ReNcell CX (cell line): ENCODE results near the gene C11orf91.

DNA sequence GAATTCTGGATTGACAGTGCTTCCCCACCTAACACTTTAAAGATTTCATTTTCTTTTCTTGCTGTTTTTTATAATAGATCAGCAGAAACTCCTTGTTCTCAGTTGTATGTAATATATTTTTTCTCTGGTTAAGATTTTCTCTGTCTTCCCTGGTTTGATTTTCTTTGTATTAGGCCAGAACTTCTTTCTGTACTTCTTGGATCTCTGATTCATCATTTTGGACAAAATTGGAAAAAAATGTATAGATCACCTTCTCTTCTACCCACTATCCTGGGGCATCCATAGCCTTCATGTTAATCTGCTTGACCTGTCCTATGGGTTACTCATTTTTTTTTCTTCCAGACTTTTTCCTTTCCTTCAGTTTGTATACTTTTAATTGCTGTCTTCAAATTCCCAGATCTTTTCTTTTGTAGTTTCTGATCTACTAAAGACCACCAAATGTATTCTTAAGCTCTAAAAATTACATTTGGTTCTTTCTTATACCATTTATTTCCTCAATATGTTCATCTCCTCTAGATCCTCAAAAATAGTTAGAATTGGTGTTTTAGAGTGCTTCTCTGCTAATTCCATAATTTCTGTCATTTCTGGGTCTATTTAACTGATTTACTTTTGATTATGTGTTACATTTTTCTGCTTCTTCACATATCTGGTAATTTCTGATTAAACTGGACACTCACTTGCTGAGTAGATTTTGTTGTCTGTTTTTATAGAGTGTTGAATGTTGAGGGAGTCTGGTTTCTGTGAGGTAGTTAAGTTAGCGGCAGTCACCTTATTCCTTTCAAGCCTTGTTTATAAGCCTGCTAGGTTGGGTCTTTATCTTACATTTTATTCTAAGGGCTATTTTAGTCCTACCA, 69.5 kb downstream of the DNAJC24 start:
- PRO-cap, result no peak

- PRO-cap, result no peak
Measured at GRCh38 chr11:31686732-31687234, 124.3 kb downstream of the PAX6 start.

DNA sequence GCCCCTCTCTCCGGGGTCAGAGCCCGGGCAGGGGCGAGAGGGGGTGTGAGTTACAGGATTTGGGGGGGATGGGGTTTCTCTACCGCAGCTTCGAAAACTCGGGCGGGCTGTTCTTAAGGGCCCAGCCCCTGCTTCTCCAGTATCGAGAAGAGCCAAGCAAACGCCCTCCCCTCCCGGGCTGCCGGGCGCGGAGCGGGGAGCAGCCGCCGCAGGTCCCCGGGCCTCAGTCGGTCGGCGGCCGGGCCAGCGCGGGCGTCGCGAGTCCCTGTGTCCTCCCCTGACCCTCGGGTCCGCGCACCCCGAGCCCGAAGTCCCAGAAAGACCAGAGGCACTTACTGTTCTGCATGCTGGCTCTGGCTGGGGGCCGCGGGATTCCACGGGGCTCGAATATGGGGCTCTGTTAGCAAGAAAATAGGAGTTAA, 5.0 kb downstream of the PAX6 start:
- PRO-cap, result no peak

DNA sequence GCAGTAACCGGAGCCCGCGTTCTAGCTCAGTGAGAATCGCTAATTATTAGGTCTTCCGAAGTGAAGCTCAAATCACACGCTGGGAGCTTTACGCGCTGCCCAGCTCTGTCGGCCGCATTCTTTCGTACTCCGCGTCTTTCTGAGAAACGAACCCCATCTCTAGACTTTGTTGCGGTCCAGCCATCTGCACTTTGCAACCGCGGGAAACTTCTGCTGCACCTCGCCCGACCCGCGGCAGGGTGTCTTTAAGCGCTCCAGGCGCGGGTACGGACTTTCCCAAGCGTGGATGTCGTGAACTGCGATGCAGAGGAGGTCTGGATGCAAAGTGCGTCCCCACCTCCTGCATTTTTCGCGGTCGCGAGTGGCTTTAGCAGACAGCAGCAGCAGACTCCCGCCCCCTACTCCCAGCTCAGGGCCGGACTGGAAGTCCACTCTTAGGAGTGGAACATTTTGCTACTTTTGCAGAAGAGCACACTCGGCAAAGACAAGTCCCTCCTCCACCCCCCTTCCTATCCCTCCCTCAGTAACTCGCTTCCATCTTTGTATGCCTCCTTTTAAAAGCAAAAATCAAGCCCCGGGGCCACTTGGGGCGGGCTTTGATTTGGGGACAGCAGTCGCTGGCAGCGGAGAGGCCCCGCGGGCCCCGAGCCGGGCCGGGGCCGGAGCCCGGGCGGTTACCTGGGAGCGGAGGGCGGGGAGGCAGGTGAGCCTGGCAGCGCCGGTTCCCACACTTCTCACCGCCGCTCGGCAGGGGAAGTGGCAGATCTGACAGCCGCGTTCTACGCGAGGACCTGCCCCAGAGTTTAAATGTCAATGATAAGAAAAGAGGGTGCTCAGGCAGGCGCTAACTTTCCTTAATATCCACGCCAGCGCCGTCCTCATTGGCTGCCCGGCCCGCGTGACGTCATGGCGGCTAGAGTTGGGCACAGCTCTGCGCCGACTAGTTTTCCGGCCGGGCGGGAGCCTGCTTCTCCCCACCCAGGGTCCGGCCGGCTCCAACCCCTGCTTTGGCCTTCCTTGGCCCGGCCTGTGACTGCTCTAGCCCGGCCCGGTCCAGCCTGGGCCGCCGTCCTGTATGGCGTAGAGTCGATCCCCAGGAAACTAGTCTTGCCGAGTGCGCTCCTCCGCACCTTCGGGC, 6.4 kb upstream of the PAX6 start:
- PRO-cap, result no peak

DNA sequence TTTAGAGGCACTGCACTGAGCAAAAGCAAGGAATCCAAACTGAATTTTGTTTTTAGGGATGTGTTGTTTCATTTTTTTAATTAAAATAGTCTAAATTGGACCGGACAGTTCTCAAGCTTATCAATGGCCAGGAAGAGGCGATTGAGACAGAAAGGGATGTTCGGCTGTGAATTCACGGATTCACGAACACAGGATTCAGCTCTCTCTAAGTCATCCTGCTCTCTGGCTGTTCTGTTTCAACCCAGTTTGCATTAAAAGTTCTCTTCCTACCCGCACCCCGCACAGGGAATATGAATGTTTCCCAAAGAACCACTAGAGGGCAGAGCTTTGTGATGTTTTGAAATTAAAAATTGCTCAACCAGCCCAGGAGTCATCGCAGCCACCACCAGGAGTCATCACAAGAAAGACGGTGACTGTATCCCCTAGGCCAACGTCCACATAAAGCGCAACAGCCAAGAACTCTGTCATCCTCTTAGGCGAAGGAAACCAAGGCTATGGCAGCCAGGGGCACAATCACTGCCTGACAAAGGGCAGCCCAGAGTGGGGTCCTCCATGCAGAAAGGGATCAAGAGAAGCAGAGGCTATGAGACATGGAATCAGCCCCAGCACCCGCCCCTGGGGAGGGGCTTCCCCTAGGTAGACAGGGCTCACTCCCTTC, 122.5 kb downstream of the WT1 start:
- PRO-cap, result no peak

DNA sequence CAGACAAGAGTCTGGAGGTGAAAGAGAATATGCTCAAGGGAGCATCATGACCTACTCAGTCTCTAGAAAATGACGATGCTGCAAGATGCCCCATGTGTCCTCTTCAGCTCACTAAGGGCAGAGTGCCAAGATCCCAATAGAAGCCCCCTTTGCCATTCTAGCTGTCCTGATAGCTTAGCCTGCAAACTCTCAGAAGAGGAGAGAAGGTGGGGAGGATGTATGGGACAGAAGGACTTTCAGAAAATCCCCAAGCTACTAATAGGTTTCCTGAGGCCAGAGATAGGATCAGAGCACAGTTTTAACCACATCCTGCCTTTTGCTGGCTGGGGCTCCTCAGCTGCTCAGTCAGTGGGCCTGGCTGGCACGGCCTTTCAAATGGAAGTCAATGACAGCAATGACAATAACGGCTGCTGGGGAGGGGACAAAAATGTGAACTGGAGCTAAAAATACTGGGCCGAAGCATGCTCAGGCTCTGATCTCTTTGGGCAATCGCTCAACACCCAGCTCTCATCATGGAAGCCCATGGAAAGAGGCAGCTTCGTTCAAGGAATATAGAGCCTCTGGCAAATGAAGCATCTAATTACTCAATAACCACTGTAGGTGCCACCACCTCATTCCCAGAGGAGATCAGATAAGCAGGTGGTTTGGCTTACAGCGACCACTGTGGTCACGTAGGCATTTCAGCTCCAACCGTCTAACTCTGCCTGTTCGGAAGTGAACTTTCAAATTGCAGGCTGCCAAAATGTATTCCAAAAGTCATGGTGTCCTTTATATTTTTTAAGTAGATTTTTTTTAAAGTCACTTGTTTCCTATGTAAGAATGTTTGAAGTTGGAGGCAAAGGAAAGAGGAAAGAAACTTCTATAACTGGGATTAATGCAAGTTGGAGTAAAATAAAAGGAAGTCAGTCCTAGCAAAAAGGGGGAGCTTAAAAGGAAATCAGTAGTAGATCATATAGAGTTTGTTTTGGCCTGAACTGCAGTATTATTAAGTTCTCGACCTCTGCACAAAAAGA, 14.3 kb downstream of the WT1 start:
- PRO-cap, result no peak

DNA sequence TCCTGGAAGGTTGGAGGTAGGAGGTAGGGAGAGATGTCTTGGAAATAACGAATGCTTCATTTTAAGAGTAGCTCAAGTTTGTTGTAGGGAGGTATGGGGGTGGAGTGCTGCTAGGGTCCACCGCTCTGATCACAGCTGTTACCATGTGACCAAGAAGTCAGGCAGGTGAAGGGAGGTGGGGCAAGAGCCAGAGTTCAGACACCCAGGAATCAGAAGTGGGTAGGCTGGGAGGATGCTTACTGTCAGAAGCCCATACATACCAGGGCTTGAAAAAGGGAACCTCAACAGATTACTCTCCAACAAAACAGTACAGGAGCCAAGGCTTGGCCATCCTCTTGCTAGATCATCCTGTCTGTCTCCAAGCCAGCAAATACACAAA, 30.8 kb upstream of the WT1 start:
- PRO-cap, result no peak

DNA sequence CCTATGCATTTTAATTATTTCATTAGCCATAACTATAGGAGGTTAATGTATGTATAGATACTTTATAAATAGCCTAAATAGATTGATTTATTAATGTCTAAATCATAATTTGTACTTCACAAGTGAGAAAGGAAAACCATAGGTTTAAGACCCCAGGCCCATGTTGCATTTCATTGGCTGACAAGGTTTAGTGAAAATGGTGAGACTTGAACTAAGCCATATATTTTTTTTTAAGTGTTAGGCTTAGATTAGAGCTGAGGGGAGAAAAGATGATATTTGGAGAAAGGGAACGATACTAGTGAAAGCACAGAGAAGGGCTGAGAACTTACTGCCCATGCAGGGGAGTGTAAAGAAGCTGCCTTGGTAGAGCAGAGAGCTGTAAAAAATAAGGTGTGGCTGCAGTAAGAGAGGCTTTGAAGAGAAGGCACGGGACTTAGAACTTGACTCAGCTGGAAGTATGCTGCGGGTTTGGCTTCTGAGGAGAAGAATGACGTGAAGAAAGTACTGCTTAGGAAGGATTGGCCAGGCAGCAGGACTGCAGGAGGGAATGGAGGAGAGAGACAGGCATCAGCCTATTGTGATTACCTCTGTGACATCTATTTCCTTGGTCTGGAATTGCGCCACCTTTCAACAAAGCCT, 22.3 kb downstream of the PRRG4 start:
- PRO-cap, result no peak

DNA sequence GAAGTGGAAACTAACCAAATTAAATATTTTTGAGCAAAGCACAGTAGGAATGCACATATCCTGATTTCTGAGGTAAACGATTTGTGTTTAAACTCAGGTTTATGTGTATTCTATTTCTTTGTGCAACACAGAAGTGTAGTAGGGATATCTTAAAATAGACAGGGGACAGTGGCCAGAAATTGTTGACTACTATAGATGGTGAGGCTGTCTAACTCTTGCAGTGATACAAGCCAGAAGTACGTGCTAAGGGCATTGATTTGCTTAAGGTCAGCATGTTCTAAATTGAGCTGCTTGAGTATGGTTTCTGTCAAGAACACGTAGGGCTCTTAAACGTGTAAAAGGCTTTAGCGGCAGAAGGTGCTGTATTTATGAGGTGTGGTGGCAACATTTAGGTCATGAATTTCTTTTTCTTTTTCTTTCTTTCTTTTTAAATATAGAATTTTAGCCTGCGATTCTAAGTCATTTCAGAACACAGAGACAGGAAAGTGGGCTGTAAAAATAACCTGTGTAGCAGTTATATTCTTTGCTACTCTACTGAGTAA, 34.2 kb downstream of the HIPK3 start:
- PRO-cap, result no peak

- PRO-cap, result no peak
Measured at GRCh38 chr11:33355085-33356090, 20.5 kb upstream of the KIAA1549L start.

- PRO-cap, result no peak
Measured at GRCh38 chr11:33633203-33633855, 67.3 kb downstream of the C11orf91 start.

- PRO-cap, result bidirectional peak, plus-strand start at chr11:33701065, minus-strand start at chr11:33700835; bidirectional peak, plus-strand start at chr11:33701250, minus-strand start at chr11:33701151
Measured at GRCh38 chr11:33700286-33701390, at the start of gene C11orf91. C11orf91 (minus strand) TSS chr11:33700826.

DNA sequence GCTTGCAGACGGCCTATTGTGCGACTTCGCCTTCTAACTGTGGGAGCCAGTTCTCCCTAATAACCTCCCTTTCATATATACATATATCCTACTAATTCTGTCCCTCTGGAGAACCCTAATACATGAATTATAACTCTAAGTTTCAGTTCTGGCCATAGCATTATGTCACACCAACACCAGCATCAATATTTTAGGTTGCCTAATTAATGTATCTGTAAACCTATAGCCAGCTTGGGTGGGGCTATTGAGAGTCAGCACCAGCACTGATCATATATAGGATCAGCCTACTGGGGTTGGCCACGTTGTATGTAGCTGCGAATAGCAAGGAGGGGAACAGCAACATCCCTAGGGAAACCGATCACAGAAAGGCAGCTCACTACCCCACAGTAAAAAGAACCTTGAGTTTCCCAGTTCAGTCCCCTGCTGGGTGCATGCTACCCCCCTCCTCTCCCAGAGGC, 5.1 kb upstream of the C11orf91 start:
- PRO-cap, result no peak

- PRO-cap, result no peak
Measured at GRCh38 chr11:33860917-33861430, 30.9 kb downstream of the LMO2 start.

DNA sequence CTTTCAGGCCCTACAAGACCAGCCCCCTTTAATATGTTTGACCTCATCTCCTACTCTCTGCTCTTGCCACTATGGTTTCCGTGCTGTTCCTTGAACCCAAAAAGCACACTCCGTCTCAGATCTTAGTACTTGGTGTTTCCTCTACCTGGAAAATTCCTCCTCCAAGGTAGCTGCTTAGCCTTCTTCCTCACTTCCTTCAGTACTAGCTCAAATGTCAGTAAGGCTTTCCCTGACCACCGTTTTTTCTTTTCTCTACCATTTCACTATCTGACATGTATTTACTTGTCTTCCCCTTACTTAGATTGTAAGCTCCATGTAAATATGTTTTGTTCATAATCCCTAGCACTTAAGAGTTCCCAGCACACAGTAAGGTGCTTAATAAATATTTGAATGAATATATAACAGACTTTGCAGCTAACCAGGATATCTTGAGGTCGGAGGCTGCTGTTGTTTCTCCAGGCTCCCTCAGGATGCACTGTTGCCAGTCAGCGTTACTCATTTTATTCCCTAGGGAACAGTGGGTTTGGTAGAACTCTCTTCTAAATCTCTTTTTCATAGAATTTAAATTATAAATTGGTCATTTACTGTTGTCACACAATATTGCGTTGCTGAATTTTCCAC, 1.2 kb upstream of the CAPRIN1 start:
- PRO-cap, result no peak

DNA sequence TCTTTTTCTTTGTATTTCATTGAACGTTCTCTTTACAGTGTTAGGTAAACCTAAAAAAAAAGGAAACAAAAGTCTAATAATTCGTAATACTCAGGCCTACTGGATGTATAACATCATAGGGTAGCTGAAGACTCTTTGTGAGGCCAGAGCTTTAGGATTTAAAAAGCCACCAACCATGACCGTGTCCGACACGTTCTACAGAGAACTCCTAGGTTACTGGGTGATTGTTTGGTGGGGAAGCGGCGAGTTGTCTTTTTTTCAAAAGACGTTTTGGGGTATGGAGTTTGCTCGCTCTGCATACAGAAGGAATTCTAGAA, 589 bp upstream of the CAPRIN1 start:
- PRO-cap, result no peak

DNA sequence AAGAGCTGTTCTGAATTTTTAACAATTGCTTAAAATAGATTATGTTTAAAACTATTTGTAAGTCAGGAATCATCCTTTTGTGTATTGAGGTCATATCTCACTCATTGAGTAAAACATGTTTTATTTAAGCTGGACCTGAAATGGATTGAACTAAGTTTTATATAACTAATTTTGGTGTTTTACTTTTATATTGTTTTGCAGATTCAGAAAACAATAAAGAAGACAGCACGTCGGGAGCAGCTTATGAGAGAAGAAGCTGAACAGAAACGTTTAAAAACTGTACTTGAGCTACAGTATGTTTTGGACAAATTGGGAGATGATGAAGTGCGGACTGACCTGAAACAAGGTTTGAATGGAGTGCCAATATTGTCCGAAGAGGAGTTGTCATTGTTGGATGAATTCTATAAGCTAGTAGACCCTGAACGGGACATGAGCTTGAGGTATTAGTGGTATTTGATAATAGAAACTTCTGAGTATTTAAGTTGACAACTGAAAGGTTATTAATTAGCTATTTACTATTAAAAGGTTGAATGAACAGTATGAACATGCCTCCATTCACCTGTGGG, 24.6 kb downstream of the CAPRIN1 start:
- PRO-cap, result no peak

- PRO-cap, result no peak
Measured at GRCh38 chr11:34141539-34142099, 36.2 kb downstream of the NAT10 start.

DNA sequence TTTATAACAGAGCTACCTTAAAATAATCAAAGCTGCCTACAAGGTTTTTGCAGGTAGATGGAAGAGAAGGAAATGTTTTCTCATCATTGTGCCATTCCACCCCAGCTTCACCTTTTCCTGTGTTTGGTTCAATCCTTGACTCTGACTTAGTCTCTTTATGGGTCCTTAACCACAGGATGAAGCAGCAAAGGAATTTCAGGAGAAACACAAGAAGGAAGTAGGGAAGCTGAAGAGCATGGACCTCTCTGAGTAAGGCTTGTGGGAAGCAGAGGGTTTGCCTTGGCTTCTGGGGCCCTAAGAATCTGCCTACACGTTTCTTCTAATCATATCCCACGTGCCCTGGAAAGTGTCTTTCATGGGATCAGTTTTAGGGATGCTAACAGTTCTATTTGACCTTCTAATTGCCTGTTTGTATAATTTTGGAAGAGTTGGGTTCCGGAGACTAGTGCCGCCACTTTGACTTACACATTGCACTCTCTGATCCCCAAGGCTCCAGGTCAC, 36.7 kb downstream of the NAT10 start:
- PRO-cap, result no peak

DNA sequence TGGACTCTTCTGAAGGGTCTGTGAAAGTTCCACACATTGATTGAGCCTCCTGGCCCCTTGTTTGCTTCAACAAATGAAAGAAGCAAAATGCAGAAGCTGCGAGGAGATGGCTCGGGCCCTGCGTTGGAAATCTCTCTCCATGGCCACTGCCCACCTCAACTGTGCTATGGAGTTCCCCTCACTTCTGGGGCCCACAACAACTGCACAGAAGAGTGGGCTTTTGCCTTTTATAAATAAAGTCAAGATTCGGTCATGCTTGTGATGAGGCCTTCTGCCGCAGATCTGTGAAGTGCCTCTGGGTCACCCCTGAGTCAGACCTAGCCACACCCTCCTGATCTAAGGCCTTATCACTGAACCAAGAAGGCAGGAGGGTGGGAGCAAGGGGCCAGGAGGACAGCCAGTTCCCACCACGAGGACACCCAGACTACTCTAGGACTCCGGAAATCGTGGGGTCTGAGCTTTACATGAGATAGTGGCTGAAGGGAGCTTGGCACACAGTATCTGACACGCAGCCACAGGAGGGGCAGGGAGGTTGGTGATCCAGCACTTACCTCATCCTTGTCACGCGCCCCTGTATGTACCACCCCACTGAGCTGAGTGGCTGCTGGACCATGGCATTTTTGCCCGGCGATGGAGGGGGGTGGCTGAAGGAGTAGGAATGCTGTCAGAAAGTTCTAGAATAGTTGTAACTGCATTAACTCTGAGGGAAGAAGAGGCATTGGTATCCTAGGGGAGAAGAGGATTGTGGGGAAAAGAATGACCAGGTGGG, 115.7 kb downstream of the ABTB2 start:
- PRO-cap, result no peak